ENCODE measurements around a stretch of chr22.

- RRBS: no CpG with 5 or more reads among the region's 12 CpGs
Measured at GRCh38 chr22:46734353-46734836, 3.7 kb downstream of the CERK start.

- RRBS: no CpG with 5 or more reads among the region's 5 CpGs
Measured at GRCh38 chr22:46742817-46743286, 4.8 kb upstream of the CERK start.

GRCh38 chr22:46780411-46780740 is 17.9 kb downstream of the TBC1D22A start:
- RRBS: no CpG with 5 or more reads among the region's 5 CpGs

DNA sequence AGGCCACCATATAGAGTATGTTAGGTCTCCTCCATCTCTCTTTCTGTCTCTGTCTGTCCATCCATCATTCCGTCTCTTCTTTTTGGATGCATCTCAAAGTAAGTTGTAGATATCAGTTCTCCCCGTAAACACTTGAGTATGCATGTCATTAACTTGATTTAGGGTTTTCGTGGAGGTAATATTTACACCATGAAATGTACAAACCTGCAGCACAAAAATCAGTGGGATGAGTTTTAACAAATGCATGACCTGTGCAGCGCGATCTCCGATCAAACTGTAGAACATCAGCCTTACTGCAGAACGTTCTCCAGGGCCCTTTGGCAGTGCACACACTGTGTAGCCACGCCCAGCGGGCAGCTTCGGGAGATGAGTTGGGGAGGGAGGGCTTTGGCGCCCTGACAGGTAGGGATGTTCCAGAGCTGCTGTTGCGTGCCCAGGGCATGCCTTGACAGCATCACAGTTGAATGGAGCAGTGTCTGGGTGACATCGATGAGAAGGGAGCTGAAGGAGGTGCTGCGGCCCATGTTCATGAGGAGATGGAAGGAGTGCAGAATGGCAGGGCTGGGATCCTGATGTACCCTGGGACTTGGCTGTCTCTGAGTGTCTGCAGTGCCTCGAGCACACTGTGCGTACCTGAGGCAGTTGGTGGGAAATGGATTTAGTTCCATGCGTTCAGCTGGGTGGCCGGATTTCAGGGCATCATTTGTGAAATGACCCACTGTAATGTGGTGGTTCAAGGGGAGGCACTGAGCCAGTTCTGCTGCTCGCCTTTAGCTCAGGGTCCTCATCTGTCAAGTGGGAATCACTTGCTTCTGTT is 80.2 kb downstream of the TBC1D22A start:
- RRBS: no CpG with 5 or more reads among the region's 19 CpGs

DNA sequence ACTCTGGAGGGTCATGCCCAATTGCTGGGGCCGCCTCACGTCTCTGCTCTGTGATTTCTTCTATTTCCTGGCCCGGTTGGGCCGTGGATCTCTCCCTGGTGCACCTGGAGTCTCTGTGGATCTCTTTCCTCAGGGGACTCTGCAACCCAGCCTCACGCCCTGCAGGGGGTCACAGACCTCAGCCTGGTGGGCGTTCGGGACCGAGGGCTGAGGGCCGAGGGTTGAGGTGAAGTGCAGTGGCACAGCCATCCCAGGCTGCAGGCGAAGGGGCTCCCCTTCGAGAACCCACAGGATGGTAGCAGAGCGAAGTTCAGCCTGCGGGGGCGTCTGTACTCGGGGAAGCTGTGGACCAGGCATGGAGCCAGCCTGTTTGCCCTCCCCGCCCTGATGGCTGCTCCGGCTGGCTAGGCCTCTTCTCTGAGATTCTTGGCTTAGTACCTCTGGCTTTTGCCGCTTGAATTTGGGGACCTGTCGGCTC is 140.6 kb downstream of the TBC1D22A start:
- RRBS: no CpG with 5 or more reads among the region's 19 CpGs

- RRBS: no CpG with 5 or more reads among the region's 9 CpGs
Measured at GRCh38 chr22:47021706-47022617, 259.5 kb downstream of the TBC1D22A start.

DNA sequence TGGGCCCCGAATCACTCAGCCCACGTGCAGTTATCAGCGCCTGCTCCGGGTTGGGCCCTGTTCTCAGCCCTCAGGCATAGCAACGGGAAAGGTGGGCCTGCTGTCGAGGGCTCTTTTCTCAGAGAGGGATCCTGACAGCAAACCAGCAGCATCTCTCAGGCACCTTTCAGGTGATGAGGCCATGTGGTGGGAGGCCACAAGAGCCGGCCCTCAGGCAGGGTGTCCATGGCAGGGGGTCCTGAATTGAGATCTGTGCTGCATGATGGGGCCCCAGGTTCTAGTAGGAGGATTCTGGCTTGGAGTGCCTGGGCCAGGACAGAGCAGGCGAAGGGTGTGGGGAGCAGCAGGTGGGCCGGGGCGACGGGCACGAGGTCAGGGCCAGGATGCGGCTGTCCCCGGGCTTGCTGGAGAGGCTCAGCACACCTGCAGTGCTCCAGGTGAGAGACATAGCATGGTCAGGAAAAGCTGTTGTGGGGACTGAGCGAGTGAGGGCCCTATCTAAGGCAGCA is 280.6 kb downstream of the TBC1D22A start:
- RRBS: 94% methylated on average over 6 of the region's 15 CpGs

DNA sequence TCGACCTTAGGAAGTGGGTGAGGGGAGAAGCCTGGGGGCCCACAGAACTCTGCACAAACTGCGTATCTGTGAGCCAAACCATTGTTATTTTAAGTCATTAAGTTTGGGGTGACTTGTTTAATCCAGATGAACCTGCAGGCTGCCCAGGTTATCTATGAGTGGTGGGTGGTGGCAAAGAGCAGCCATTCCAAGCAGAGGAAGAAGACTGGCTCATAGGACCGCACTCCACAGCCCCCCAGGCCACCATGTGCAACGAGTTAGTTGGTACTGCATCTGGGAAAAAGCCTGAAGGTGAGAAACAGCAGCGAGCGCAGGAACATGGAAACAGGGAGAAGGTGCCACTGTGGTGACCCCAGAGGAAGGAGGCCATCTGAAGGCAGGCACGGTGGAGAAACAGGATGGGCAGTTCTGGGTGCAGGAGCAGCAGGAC is 300.2 kb downstream of the TBC1D22A start:
- RRBS: no CpG with 5 or more reads among the region's 7 CpGs

DNA sequence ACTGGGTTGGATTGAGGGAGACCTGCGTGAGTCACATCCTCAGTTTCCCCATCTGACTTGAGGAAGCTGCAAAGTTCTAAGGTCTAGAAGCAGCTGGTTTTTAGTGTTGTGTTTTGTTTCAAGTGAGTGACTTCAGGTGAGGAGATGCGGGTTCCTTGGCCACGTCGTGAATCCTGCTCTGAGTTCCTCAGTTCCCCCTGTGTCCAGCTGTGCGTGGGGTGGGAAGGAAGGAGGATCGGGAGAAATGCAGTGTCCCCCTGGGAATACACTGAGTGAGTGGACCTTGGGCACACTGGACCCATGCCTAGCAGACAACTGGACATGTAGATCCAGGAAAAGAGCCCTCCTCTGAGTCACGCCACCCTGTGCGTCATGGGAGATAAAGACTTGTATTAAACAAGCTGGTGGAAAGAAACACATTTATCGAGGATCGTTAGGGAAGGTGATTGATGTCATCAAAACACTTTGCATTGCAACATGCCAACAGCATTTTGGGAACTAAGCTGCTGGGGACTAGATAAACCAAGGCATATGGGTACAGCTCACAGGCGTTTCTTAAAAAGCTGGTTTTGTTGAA is 303.3 kb downstream of the TBC1D22A start:
- RRBS: no CpG with 5 or more reads among the region's 11 CpGs

DNA sequence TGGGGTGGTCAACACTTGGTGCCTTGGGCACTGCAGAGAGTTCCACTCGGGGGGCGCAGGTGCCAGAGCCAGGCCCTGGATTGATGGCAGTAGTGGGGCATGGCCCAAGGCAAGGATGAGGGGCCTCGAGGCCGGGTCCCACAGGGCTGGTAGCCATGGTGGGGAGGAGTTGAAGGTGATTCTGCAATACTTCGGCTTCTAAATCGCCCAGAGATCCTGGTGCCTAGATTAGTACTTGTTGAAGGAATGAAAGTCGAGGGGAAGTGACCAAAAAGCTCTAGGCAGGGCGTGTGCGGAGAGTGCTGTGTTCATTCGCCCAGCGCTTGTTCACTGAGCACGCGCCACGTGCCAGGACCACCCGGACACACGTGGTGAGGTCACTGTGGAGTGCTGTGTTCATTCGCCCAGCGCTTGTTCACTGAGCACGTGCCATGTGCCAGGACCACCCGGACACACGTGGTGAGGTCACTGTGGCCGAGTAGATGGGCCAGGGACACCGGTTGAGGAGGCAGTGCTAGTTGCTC is 373.1 kb downstream of the TBC1D22A start:
- RRBS: 89% methylated on average over 6 of the region's 23 CpGs

- RRBS: no CpG with 5 or more reads among the region's 5 CpGs
Measured at GRCh38 chr22:47147866-47148265, 385.4 kb downstream of the TBC1D22A start.

DNA sequence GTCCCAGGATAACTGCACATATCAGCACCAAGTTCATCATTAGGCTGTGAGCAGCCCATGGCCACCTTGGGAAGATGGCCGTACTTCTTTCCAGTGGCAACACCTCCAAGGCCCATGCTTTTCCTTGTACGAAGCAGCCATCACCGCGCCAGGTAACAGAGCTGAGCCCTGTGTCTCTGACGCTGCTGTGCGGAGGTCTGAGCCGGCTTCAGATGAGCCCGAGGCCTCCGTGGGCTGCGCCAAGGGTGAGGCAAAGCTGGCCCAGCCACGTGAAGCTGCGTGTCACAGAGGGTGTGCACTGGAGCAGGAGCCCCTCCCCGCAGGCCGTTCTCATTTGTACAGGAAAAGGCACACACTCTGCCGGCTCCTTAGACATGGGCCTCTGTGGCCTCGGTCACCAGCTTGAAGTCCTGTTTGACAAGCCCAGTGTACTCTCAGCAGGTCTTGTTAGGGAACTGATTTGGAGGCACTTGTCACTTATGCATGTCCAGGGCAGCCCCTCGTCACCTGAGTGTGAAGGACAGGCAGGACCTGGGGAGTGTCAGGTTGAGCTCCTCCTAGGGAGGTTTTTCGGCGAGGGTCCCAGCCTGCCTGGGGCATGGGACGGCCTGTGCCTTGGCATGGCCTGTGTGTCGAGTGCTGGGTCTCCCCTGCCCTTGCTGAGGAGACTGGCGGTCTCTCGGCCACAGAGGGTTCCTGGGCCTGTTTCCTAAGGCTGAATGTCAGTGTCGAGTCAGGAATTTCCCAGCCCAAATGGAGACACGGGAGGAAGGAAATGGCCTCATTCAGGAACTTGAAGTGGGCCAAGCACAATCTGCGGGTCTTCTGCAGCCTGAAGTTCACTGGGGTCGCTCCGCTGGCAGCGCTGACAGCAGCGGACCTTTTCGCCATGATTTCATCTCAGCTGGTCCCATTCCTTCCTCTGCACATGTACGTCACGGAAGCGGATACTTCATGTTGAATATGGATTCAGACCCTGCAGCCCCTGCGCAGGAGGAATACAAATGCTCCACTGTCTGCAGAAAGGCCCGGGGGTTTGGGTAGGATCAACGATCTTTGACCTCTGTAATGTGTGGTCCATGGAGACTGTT is 401.8 kb downstream of the TBC1D22A start:
- RRBS: no CpG with 5 or more reads among the region's 37 CpGs

GRCh38 chr22:47191480-47191863 is 429.0 kb downstream of the TBC1D22A start:
- RRBS: no CpG with 5 or more reads among the region's 3 CpGs

DNA sequence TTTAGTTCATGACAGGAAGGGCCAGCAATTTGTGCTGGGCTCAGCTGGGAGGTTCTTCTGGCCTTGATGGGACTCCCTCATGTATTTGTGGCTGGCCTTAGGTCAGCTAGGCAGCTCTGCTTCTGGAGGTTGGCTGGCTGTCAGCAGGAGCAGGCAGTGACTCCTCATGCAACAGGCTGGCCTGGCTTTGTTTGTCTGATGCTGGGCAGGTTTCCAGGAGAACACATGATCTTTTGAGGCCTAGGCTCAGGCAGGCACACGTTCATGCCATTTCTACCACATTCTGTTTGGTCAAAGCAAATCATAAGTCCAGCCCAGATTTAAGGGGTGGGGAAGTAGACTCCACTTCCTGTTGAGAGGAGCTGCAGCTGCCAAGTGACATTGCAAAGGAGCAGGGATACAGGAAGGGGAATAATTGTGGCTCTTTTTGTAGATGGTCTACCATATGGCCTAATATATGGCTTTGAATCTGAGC is 571.2 kb downstream of the TBC1D22A start:
- RRBS: no CpG with 5 or more reads among the region's 1 CpG

DNA sequence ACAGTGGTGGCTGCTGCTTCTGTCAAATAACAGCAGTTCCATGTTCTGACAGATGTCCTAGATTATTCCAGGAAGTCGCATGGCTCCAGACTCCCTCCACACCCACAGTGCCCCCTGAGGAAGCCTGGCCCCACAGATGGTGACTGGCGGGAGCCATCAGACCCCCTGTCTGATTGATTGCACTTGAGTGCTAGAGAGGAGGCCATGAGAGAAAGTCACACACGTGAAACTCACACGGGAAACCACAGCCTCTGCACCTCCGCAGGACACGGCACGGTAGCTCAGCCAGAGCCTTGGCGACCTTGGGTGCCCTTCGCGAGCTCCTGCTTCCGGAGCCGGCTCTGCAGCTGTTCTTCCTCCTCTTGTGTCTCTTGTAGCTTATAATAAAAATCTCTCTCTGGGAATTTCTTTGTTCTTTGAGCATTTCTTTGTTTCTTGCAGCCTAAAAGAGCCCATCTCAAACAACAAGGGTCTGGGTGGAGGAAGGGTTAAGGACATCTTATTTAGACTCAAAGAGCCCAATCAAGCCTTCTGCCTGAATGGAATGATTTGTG is 570.8 kb upstream of the TAFA5 start:
- RRBS: no CpG with 5 or more reads among the region's 12 CpGs

- RRBS: no CpG with 5 or more reads among the region's 4 CpGs
Measured at GRCh38 chr22:48090530-48090853, 398.9 kb upstream of the TAFA5 start.

DNA sequence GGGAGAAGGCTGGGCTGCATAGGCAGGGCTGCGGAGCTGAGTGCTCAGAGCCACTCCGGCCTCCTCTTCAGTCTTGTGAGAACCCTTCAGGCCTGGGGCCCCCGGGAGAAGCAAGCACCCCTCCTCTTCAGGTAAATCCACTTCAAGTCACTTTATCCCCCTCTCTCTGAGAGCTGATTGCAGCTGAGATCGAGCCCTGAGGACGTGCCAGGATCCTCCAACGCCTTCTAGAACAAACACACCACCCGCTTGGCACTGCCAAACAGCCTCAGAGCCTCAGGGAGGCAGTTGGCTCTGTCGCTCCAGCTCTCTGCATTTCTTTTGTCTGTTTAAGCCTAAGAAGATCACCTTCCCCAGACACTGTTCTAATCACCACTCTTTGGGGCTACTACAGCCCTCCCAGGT is 187.9 kb upstream of the TAFA5 start:
- RRBS: no CpG with 5 or more reads among the region's 8 CpGs

DNA sequence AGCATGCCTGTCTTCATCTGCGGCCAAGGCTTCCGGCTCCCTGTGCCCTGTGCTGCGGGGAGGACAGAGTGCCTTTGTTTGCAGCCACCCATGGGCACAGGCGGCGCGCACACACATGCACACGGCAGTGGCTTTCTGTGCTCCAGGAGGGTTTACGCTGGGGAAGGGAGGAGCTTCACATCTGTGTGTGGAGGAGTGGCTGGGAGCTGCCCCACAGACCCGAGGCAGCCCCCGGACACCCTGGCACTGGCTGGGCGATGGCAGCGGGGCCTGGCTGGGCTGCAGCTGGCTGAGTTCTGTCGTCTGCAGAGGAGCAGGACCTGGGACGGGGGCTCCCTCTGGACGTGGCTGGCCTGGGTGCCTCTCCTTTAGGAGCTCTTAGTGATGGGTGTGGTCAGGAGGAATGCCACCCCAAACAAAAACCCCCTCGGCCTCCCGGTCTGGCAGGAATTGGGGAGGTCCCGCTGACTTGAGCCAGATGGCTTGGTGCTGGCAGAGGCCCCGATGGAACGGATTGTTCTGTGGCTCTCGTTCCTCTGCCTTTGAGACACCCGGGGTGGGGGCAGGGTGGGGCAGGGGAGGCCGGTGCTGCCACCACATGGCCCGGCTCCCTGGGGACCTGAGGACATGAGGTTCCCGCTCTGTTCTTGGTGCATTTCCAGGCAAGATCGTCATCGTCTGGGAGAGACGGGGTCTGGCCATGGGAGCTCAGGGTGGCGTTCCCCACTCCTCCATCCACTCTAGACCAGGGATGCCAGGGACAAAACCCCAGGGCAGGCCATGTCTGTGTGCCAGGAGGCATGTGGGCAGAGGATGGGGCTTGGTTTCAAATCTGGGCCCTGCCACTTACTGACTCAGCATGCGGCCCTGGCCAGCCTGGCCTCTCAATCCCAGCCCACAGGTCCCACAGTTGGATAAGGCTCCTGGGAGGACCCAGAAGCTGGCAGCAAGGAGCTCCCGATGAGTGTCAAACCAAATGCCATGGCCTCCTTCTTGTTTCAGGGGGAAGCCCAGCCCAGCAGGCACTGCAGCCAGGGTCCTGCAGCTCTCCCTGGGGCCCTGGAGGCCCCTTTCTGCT is 47.6 kb downstream of the TAFA5 start:
- RRBS: 81% methylated on average over 2 of the region's 31 CpGs

GRCh38 chr22:48575754-48576416 is 86.5 kb downstream of the TAFA5 start:
- RRBS: under 1% methylated on average over 38 of the region's 118 CpGs

- RRBS: no CpG with 5 or more reads among the region's 21 CpGs
Measured at GRCh38 chr22:49017331-49018088, 528.2 kb downstream of the TAFA5 start.

Data from SK-N-MC (cell line).